ENCODE measurements around a stretch of chr12.

DNA sequence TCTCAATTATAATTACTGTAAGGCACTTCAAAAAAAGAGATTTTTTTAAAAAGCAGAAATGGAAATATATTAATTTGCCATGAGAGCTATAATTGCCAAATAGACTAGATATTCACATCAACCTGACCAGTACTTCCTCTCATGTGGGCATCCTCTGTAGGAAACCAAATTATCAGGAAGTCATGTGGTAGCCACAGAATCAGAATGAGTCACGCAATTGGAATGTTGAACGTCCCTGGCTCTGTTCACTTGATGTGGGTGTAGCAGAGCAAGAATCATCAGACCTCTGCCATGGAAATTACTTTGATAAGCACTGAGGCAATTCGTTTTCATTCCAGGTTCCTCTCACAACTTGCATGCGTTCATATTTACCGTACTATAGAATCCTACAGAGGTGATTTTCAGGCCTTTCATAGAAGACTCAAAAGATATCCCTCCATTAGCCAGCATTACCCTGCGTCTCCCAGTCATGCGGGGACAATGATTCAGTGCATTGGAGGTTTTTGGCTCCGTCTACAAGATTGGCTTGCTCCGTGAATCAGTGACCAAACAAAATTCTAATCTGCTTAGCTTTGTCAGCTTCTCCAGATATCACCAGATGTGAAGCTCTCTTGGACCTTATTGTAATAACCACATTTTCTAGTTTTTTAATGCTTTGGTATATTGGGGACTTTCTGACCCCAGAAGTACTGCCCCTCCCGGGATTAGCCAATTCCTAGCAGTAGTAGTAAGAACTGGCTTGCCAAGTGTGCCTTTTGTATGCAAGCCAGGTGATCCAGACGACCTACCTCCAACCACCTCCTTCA lies 133.5 kb downstream of the KICS2 start:
- RRBS: no CpG with 5 or more reads among the region's 11 CpGs

- RRBS: no CpG with 5 or more reads among the region's 5 CpGs
Measured at GRCh38 chr12:64418589-64419284, 14.5 kb downstream of the XPOT start.

DNA sequence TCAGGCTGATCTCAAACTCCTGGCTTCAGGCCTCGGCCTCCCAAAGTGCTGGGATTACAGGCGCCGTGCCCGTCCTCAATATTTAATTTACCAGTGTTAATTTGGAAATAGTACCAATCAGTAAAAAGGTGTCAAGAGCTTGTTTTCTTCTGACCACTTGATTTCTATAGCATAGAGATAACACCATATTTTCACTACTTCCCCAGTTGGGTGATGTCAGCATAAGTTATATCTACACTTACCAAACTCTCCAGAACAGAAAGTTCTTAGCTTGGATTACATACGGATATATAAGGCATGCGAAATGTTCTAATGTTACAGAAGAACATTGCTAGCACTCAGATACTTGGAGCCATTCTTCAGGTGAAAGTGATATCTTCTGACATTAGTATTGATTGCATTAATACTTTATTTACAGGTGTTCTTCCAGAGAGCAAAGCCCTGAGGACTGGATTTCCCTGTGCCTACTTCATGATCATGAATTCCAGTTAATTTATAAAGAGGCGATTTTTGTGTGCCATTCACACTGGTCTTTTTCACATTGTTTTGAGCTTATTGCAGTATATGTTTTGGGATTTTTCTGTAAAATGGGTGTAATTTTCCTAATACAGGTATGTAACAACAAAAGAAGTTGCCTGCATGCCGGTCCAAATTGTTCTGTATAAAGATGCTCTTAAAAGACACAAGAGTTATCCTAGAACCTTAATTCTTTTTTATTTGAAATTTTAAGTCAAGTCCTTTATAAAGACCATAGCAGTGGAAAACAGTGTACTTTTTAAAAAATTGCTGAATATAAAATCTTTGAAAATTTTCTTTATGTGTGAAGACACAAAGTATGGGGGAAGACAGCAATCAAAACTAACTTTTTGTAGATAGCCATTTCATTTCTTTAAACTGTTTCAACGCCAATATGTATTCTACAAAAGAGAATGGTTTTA lies 4.0 kb upstream of the TBK1 start:
- RRBS: no CpG with 5 or more reads among the region's 9 CpGs

GRCh38 chr12:64537235-64537553 lies 73.1 kb upstream of the RASSF3 start:
- RRBS: no CpG with 5 or more reads among the region's 2 CpGs

DNA sequence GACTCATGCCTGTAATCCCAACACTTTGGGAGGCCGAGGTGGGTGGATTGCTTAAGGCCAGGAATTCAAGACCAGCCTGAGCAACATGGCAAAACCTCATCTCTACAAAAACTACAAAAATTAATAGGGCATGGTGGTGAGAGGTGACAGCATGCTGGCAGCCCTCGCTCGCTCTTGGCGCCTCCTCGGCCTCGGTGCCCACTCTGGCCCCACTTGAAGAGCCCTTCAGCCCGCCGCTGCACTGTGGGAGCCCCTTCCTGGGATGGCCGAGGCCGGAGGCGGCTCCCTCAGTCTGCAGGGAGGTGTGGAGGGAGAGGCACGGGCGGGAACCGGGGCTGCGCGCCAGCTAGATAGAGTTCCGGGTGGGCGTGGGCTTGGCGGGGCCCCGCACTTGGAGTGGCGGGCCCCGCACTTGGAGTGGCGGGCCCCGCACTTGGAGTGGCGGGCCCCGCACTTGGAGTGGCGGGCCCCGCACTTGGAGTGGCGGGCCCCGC lies 67.6 kb upstream of the RASSF3 start:
- RRBS: no CpG with 5 or more reads among the region's 30 CpGs

DNA sequence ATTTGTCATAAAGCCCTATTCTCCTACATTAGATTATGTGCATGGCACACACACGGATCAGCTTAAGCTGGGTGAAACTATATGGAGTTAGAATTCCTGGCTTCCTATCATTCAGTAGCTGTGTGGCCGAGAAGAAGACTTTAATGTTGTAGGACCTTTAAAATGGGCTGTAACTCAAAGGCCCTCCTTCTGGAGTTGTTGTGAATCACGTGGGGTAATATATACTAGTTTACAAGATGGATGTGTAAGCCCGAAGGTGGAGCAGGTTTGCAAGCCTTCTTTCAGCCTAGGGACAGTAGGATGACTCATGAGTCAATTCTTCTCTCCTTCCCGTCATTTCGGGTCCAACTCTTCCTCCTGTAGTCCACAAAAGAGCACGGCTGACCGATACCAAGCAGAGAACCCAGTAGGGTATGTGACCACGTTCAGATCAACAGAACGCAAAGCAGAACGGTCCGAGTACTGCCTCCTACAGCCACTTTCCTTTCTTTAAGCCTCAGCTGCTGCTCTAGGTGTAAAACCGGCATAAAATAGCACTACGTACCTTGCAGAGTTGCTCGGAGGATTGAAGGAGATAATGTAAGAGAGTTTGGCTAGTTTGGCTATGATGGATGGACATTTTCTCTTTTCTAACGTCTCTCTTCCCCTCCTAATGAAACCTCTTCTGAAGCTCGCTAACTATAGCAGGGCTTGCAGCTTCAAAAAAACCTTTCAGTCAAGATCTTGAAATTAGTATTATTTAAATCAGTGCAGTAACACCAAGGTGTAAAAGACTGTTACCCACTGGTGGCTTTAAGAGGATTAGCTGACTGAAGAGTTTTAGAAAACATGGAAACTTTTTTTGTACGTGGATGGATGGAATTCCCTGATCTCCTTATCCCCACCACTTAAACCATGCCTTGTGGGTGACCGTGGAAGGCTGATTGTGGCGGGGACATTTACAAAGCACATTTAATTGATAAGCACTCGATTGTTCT lies 1.2 kb upstream of the RASSF3 start:
- RRBS: no CpG with 5 or more reads among the region's 21 CpGs

DNA sequence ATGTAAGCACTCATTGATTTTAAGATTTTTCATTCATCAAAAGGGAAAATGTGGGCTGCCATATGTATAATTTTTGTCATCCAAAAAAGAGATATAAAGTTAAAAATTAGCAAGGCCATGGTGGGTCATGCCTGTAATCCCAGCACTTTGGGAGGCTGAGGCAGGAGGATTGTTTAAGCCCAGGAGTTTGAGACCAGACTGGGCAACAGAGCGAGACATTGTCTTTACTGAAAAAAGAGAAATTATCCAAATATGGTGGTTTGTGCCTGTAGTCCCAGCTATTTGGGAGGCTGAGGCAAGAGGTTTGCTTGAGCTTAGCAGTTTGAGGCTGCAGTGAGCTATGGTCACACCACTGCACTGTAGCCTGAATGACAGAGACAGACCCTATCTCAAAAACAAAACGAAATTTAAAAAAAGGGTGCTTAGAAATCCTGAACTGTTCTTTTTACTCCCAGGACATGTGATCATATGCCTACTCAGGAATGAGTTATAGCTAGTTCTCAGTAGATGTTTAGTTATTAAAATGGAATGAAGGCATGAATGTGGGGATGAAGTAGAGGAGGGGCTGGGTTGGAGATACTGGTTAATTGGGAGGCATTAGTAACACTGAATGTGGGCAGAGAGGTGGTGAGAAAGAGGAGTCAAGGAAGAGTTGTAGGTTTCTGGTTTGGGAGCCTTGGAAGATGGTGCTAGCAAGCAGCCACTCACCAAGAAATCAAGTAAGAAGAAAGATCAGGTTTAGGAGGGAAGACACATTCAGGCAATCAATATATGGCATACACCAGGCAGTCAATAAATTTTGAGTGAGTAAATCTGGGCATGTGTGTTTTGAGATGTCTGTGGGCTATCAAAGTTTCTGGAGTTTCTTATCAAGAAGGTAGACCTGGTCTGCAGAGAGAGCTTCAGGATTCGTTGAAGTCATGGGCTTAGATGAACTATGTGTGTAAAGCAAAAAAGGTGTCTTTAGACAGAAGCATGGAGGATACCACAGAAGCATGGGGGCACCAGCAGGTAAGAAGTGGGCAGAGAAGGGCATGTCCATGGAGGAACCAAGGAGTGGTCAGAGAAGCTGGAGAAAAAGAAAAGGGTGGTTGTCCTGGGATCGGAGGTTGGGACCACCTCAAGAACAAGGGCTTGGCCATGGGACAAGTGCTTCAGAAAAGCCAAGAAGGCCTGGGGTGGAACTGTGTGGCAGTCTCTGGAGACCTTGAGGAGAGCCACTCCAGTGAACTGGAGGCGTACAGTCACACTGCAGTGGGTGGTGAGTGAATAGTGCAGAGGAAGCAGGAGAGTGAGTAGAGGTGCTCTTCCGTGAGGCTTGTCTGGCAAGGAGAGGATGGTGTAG lies 20.3 kb downstream of the RASSF3 start:
- RRBS: no CpG with 5 or more reads among the region's 6 CpGs

GRCh38 chr12:64665426-64666025 lies 55.2 kb downstream of the RASSF3 start:
- RRBS: no CpG with 5 or more reads among the region's 4 CpGs

DNA sequence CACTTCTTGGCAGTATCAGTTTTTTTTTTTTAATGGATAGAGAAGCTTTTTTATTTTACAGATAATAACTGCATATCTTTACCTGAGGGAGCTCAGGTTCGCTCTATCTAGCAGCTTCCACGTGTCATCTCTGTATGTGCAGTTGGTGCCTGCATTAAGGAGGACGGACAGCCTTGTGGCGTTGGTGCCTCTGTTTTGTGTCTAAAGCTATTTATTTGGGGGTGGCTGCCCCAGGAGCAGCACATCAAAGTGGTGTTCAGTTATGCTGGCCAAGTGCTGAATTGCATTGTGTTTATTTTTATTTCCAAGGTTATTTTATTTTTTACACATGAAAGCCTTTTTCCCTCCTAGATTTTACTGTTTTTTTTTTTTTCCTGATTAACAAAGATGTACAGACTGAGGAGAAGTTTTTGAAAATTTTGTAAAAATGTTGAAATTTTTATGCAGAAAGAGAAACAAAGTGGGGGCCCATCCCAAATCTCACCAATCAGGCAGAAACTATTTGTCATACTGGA lies 59.8 kb downstream of the RASSF3 start:
- RRBS: no CpG with 5 or more reads among the region's 4 CpGs

DNA sequence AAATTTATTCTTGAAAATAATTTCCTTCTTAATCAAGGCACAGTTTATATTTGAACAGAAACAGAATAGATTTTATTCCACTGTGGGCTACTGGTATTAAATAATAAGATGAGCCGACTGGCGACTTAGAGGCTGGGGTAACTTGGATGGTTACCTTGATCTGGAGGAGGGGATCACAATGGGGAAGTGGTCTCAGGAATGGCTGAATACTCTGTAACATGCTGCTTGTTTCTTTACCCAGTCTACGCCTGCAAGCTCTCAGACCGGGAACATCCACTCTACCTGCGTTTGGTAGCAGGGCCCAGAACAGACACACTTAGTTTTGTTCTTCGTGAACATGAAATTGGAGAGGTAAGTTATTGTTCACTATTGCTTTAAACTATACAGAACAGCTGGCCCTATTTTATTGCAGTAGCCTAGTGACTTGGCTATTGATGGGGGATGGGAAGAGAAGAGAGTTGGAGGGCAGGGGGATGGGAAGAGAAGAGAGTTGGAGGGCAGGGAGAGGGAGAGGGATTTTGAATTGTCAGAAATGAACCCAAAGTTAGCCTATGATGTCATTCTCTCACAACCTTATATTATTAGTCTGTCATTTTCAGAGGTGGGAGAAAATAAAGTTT lies 67.9 kb downstream of the GNS start:
- RRBS: no CpG with 5 or more reads among the region's 6 CpGs

GRCh38 chr12:65170787-65171232 lies 1.4 kb downstream of the LEMD3 start:
- RRBS: no CpG with 5 or more reads among the region's 14 CpGs

DNA sequence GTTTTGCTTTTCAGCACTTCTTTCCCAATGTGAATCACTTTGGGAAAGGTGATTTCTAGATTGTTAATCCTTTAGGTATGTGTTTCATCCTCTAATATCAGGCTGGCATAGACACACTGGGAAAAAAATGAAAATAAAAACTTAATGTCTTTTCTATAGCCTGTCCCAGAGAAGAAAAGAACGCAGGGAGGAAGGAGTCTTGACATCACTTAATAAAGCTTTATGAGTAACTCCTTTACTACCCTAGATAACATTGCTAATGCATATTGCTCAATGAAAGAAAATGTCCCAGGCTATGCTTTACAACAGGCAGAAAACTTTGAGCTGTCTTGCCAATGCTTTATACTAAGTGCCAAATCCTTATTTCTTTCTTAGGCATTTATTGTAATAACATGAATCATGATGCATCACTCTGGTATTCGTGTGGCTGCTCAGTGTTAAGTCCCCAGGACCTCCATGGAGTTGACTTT lies 258.2 kb downstream of the MSRB3 start:
- RRBS: no CpG with 5 or more reads among the region's 2 CpGs

GRCh38 chr12:66107289-66107974 lies 23.1 kb downstream of the LLPH start:
- RRBS: no CpG with 5 or more reads among the region's 11 CpGs

DNA sequence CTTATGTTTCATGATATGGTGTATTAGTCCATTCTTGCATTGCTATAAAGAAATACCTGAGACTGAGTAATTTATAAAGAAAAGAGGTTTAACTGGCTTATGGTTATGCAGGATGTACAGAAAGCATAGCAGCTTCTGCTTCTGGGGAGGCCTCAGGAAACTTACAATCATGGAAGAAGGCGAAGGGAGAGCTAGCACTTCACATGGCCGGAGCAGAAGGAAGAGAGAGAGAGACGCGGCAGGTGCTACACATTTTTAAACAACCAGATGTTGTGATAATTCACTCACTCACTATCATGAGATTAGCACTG lies 195.5 kb upstream of the GRIP1 start:
- RRBS: no CpG with 5 or more reads among the region's 4 CpGs

DNA sequence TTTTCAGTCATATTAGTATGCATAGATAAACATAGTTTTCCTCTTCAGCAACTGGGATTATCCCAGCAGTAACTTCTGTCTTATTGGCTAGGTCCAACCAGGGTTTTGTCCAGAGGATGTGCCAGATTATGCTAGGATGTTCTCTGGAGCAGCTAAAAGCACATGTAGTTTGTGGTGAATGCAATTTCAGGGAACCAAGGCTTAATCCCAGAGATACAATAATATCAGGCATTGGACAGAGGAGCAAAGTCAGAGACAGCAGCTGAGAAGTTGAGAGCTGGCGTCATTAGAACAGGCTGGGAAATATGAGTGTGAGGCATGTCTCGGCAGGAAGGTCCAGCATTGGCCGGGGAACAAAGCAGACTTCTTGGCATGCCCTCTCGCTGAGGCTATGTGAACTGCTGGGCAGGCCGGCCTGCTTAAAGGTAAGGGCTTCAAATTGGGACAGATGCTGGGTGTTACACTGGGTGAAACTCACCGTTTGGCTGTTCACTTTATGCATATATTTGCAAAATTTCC lies 125.4 kb downstream of the CAND1 start:
- RRBS: 55% methylated on average over 3 of the region's 6 CpGs

GRCh38 chr12:67489007-67489358 lies 159.6 kb upstream of the DYRK2 start:
- RRBS: no CpG with 5 or more reads among the region's 3 CpGs

GRCh38 chr12:67693785-67694513 lies 45.4 kb downstream of the DYRK2 start:
- RRBS: no CpG with 5 or more reads among the region's 6 CpGs

DNA sequence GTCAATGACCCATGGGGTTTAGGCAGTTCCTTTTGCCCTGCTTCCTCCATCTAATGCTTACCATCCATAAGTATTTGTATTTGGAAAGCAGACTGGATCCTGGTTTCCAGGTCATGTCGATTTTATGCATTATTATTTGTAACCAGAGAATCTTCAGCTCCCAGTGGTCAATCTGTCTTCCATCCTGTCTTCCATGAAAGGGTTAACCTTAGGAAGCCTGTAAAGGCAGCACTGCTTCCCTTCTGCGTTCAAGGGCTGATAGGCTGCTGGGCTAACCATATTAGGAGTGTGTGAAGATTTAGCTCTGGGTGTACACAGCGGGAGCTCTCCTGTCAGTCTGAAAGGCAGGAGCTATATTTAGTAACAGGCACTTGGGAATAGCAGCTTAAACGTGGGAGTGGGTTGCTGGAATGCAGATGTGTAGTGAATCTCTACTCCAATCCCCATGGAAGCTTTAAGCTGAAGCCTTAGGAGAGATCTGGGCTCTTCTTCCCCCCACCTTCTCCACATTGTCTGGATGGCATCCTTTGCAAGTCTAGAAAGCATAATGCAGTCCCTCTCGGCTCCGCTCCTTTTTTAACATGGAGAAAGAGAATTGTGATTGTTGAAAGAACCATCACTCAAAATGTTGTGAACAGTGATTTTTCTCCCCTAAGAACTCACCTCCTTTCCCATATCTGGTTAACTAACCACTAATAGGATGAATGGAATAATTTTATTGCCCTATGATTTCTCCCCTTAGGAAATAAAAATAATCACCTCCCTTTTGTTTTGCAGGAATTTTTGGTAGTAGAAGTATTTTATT lies 124.3 kb downstream of the DYRK2 start:
- RRBS: no CpG with 5 or more reads among the region's 6 CpGs

DNA sequence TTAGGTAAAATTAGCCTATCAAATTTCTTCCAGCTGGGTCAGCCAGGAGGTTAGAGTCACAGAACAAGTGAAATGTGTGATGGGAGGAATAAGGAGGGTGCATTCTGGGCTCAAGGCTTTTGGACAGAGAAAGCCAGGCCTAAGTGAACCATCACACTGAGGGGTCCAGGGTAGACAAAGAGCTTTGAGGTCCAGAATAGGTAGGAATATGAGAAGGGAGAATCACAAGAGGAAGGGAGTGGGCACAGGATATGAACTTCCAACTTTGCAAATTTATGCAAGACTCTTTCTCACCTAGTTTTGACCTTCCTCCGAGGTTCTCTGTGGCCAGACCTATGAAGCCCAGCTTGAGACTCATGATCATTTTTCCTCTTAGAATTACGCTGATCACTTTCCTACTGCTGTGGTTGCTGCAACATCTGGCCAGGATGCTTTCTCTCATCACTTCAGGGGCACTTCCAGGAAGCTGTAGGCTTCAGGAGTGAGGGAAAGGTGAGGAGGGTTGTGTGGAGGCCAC lies 23.5 kb downstream of the IFNG start:
- RRBS: no CpG with 5 or more reads among the region's 2 CpGs

- RRBS: no CpG with 5 or more reads among the region's 1 CpG
Measured at GRCh38 chr12:68234260-68234521, 8.6 kb upstream of the IL26 start.

Measured in AG04449 (cell line).